Measurements from ENCODE around the gene FARSA.

GRCh38 chr19:12699350-12700003, 3.0 kb upstream of the FBXW9 start:
- PRO-cap, 2 experiments = no peak in any of the 2 experiments
- RAMPAGE, long total RNA, 5 experiments = no peak in any of the 5 experiments

DNA sequence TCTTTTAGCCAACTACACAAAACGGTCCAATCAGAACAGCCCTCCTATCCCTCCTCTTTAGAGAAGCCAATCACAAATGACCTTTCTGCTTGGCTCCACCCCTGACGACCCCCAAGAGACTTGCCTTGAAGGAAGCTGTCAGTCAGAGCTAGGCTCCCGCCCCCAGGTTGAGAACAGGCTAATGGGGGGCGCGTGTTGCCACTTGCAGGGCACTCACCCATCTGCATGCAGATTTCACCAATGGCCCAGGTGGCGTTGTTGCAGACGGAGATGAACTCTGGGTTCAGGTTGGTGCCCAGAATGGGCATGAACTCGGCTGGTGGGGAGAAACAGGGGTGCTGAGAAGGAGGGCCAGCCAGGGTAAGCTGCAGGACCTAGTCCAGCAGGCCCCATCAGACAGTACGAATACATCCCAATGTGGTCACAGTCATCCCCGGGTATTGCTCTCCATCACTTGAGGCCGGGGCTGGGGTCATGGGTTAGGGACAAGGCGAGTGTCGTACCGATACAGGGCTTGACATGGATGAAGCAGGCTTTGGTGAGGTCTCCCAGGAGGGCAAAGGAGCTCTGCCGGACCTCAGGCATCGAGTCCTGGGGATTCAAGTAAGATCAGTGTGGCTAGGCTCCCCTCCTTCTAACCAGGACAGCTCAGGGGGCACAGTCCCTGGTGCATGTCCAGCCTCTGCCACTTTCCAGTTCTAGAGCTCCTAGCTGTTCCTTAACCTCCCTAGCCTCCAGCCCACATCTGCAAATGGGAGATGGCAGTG, 7.0 kb upstream of the FBXW9 start:
- PRO-cap, 2 experiments = no peak in any of the 2 experiments
- RAMPAGE, long total RNA, 5 experiments = no peak in any of the 5 experiments

- PRO-cap, 2 experiments = no peak in any of the 2 experiments
- RAMPAGE, long total RNA, 5 experiments = no peak in any of the 5 experiments
Observed at GRCh38 chr19:12730012-12730406, 4.5 kb downstream of the TRIR start.

DNA sequence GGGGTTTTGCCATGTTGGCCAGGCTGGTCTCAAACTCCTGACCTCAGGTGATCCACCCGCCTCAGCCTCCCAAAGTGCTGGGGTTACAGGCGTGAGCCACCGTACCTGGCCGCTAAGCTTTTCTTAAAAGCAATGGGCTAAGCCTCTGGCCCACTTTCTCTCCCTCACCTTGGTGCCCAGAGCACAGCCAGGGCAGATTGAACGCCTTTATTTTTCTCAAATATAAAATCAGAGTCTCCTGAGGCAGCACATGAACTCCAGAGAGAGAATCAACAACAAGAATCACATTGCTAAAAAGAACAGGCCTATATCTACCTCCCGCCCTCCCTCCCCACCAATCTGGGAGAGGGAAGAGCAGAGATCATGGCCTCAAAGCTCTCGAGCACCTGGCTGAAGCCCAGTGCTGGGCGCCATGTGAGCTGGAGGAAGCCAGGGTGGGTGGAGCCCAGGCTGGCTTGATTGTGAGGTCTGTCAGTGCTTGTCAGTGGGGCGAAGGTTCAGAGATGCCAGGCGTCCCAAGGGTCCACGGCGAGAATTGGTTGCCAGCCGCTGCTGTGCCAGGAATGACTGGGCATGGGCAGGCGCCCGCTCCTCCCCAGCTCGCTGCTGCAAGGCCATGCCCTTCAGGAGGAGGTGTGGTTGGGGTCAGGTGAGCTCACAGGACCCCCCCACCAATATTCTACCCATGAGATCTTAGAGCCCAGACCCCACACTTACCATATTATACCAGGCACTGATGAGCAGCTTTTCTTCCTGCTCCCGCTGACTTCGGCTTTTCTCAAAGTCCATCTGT, 11.4 kb downstream of the BEST2 start:
- PRO-cap, 2 experiments = no peak in any of the 2 experiments
- RAMPAGE, long total RNA, 5 experiments = no peak in any of the 5 experiments

- PRO-cap, 2 experiments = peak in 2 of 2 experiments; most common plus-strand start chr19:12792192 (in 2); most common minus-strand start chr19:12792559 (in 2)
- RAMPAGE, long total RNA, 5 experiments = start-site peak on the minus strand in 1 of 5 experiments, at chr19:12792210-12792298 at its widest, 42 reads per replicate
Observed at GRCh38 chr19:12791875-12792795, 849 bp downstream of the JUNB start.

GRCh38 chr19:12793336-12794481, 2.4 kb downstream of the JUNB start:
- PRO-cap, 2 experiments = peak in 2 of 2 experiments; most common plus-strand start chr19:12793719 (in 2); most common minus-strand start chr19:12793567 (in 2)
- RAMPAGE, long total RNA, 5 experiments = start-site peak on the minus strand in 2 of 5 experiments, at chr19:12793525-12793588 at its widest, 24 to 45 reads per replicate

- PRO-cap, 2 experiments = peak in 2 of 2 experiments; most common plus-strand start chr19:12933837 (in 1); most common minus-strand start chr19:12933696 (in 2)
- RAMPAGE, long total RNA, 5 experiments = start-site peak on the minus strand in 5 of 5 experiments, at chr19:12933696-12933724 at its widest, 67 to 1,544 reads per replicate
Observed at GRCh38 chr19:12932759-12933922, at the start of gene FARSA. Gene FARSA, minus strand, starts transcription at chr19:12933711.

DNA sequence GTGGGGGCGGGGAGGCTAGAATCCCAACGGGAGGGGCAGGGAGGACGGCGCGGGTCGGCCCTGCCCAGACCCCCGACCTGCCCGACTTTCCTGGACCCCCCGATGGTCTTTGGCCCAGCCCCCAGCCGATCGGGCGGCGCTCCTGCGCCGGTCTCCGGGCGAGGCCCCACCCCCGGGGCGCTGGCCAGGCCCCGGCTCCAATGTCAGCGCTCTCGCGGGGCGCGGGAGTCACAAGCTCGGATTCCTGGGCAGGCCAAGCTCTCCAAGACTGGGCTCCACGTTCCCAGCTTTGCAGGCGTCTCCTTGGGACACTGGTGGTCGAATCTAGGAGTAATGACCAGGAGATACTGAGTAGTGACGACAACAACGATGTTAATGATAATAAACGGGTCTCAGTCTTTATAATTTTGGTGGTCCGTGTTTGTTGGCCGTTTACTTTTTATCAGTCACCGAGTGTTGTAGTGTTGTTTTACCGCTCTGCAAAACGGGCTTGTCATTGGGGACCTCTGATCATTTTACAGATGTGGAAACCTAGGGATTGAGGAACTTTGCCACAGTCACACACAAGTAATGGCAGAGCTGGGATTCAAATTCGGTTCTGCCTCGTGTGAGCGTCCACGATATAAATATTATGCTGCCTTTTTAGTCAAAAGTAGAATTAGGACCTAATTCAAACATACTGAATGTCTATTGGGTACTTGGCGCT, 564 bp downstream of the RAD23A start:
- PRO-cap, 2 experiments = peak in 2 of 2 experiments; most common plus-strand start position 227 of the sequence (in 1); most common minus-strand start position 155 of the sequence (in 1)
- RAMPAGE, long total RNA, 5 experiments = no peak in any of the 5 experiments

DNA sequence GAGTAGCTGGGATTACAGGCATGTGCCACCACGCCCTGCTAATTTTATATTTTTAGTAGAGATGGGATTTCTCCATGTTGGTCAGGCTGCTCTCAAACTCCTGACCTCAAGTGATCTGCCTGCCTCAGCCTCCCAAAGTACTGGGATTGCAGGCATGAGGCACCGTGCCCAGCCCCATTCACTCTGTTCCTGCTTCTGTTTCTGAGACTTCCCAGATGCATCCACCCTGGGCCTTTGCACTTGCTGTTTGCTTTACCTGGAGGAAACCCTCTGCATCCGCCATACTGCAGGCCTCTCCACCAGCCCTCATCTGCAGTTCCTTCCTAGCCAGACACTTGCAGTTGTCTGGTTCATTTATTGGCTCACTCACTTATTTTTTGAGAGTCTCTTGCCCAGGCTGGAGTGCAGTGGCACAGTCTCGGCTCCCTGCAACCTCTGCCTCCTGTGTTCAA, 5.4 kb downstream of the GADD45GIP1 start:
- PRO-cap, 2 experiments = no peak in any of the 2 experiments
- RAMPAGE, long total RNA, 5 experiments = no peak in any of the 5 experiments

DNA sequence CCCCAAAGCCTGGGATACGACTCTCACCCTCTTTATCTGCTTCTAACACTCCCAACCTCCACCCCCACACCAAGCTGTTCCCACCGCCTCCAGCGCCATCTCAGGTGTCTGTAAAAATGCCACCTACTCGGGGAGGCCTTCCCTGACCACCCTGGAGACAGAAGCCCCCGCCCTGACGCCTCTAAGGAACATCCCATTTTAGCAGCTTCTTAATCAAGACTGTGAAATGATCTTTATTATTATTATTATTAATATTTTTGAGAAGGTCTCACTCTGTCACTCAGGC, 3.7 kb upstream of the DAND5 start:
- PRO-cap, 2 experiments = no peak in any of the 2 experiments
- RAMPAGE, long total RNA, 5 experiments = no peak in any of the 5 experiments

DNA sequence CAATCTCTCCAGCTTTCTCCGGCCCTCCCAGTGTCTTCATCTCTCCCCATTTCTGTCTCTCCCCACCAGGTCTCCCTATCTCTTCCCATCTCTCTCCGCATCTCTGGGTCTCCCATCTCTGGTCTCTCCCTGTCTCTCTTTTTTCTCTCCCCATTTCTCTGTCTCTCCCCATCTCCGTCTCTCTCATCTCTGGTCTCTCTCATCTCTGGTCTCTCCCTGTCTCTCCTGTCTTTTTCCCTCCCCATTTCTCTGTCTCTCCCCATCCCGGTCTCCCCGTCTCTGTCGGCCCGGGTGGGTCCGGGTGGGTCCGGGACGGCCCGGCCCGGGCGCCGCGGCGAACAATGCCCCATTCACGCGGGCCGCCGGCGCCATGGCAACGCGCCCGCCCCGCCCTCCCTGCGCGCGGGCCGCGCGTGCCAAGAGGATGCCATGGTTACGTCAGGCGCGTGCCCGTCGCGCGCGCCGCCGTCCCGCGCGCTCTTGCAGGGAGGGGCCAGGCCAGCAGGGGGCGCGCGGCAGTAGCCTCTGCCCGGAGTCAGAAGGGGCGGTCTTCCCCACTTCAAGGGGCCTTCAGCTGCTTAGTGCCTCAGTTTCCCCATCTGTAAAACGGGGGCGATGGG, 11.9 kb upstream of the NFIX start:
- PRO-cap, 2 experiments = no peak in any of the 2 experiments
- RAMPAGE, long total RNA, 5 experiments = no peak in any of the 5 experiments

DNA sequence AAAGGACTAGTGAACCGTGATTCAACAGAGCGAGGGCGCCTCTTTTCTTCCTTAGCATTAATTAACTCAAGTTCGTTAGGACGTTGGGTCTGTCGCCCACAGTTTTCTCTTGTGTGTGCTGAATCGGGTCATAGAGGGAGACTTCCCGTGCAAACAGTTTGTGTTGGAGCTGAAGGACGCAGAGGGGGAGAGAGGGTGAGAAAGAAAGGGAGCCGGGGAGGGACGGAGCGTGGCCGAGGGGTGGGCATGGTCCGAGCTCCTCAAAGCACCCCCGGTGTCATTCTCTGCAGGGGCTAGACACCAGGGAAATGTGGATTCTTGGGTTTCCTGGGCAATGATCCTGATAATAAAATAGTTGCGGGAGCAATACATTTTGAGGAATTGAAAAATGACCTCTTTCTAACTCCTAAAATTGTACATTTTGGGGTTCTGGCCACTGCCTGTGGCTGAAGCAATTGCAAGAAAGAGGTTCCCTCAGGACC, 21.7 kb downstream of the NFIX start:
- PRO-cap, 2 experiments = no peak in any of the 2 experiments
- RAMPAGE, long total RNA, 5 experiments = no peak in any of the 5 experiments

- PRO-cap, 2 experiments = peak in 1 of 2 experiments; most common plus-strand start chr19:13029623 (in 1)
- RAMPAGE, long total RNA, 5 experiments = no peak in any of the 5 experiments
Observed at GRCh38 chr19:13029497-13029726, 34.1 kb downstream of the NFIX start.

DNA sequence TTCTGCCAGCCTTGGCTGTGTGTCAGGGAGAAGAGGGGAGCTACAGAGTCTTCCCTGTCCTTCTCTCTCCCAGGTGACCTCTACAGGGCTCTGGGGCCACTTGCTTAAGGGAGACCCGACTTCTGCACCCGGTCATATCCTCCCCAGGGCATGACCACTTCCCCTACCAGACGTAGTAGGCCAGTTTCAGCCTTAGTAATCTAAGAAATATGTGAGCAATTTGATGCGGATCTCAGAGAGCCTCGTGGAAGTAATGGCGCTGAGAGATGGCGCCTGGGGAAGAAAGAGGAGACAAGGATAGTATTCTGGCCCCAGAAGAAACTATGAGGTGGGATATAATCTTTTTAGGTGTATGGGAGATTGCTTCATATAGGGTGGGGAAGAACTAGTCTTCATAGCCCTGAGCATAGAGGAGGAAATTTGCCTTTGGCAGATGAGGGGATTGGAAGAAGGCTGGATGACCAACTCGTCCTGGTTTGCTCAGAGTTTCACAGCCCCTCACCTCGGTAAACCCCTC, 42.0 kb downstream of the NFIX start:
- PRO-cap, 2 experiments = no peak in any of the 2 experiments
- RAMPAGE, long total RNA, 5 experiments = no peak in any of the 5 experiments

GRCh38 chr19:13051579-13052172, 51.0 kb downstream of the LYL1 start:
- PRO-cap, 2 experiments = no peak in any of the 2 experiments
- RAMPAGE, long total RNA, 5 experiments = no peak in any of the 5 experiments

GRCh38 chr19:13069421-13070369, 33.0 kb downstream of the LYL1 start:
- PRO-cap, 2 experiments = no peak in any of the 2 experiments
- RAMPAGE, long total RNA, 5 experiments = no peak in any of the 5 experiments

DNA sequence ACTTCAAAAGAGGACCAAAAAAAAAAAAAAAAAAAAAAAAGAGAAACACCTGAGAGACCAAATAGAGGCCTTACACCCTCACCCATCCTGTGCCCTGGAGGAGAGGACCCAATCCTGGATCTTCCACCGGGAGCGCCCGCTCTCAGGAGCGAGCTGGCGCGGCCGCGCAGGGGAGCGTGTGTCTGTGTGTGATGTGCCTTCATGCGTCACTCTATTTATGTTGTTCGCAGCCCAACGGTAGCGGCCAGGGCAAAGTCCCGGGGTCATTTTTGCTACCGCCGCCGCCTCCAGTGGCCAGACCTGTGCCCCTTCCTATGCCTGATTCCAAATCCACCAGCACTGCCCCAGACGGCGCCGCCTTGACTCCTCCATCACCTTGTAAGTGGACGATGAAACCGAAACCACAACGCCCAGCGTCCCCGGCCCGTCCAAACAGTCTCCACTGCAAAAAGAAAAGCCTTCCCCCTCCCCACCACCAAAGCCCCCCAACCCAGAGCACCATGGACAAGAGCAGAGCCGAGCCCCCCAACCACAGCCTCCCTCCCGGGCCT, 14.8 kb downstream of the LYL1 start:
- PRO-cap, 2 experiments = no peak in any of the 2 experiments
- RAMPAGE, long total RNA, 5 experiments = no peak in any of the 5 experiments

DNA sequence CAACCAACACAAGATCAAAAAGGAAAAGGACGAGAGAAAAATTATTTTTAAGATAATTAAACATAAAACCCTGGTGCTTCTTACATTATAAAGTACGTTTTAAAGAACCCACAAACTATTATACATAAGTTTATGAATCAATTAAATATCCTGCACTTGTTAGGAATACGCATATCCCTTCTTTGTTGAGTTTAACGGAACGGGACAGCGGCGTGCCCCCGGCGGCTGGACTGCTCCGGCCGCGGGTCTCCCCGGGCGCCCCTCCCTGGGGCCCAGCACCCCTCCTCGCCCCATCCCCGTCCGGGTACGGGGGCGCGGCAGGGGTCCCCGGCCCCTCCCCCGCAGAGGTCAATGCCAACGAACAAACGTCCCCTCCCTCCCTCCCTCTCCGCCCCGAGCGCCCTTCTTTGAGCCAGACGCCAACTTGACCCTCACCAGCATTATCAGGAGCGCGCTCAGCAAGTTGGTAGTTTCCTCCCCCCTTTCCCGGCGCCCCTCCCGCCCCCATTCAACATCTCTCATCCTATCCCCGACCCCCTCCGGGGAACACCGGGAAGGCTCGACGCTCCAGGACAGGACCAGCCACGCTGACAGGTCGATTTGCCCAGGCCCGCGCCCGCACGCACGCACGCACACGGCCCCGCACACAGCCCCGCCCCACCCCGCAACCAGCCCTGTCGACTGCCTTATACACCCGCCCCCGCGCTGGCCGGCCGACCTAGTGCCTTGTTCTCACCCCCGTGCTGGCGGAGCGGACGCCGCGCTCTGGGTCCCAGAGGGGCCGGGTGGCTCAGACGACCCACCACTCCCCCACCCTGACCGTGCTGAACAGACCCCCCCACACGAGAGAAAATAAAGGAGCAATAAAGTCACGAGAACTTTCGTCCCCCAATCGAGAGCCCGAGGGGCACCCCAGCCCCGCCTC, 5.1 kb downstream of the LYL1 start:
- PRO-cap, 2 experiments = peak in 1 of 2 experiments; most common plus-strand start position 188 of the sequence (in 1); most common minus-strand start position 826 of the sequence (in 1)
- RAMPAGE, long total RNA, 5 experiments = no peak in any of the 5 experiments

- PRO-cap, 2 experiments = no peak in any of the 2 experiments
- RAMPAGE, long total RNA, 5 experiments = no peak in any of the 5 experiments
Observed at GRCh38 chr19:13137077-13137536, 13.1 kb downstream of the STX10 start.

DNA sequence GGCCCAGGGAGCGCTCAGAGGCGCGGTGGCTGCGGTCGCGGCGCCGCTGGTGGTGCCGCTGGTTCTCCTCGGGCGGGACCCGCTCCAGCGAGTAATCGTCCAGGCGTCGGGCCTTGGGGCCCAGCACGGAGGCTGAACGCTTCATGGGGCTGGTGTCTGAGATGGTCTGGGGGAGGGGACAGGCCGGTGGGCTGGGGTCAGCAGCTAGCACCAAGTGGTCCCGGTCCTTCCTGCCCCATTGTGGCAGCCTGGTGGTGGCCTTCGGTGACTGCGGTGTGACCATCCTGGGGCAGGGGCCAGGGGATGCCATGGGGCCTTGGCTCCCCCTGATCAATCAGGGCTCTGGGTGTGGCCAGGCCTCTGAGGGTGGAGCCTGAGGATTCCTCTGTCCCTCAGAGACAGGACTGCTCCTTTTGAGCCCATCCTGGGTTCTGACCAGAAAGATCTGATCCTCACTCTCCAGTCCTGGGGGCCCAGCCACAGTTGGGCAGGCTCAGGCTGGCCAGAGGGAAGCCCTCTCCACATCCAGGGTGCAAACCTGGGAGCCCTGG, 59.2 kb downstream of the IER2 start:
- PRO-cap, 2 experiments = no peak in any of the 2 experiments
- RAMPAGE, long total RNA, 5 experiments = no peak in any of the 5 experiments